ENCODE data around the gene TLN1.

DNA sequence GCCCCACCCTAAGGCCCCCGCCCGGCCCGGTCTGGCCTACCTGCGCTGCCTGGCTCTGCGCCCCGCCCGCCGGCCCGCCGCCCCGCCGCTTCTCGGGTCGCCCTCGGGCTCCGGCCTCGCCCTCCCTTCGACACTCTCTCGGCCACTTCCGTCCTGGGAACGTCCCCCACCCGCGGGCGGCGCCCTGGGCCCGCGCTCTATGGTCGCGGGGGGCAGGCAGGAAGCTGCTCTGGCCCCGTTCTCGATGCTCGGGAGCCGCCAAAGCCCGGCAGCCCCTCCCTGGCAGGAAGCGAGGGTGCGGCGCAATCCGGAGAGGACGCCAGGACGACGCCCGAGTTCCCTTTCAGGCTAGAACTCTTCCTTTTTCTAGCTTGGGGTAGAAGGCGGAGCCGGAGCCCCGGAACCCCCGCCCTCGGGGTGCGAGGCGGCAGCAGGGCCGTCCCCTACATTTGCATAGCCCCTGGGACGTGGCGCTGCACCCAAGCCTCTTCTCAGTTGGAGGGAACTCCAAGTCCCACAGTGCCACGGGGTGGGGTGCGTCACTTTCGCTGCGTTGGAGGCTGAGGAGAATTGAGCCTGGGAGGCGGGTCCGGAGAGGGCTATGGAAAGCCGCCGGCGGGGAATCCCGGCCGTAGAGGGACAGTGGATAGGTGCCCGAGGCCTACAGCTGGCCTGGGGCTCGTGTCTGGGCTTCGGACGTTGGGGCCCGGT, at the start of gene TLN1:
Gene TLN1, minus strand, starts transcription at position 161 of the 711 bp plus-strand sequence.
- PRO-cap = bidirectional peak, plus-strand start at position 305 of the sequence, minus-strand start at position 129 of the sequence; bidirectional peak, plus-strand start at position 519 of the sequence, minus-strand start at position 497 of the sequence

- PRO-cap = bidirectional peak, plus-strand start at chr9:35815624, minus-strand start at chr9:35815383
Measured at GRCh38 chr9:35815535-35815871, 661 bp upstream of the HINT2 start.

DNA sequence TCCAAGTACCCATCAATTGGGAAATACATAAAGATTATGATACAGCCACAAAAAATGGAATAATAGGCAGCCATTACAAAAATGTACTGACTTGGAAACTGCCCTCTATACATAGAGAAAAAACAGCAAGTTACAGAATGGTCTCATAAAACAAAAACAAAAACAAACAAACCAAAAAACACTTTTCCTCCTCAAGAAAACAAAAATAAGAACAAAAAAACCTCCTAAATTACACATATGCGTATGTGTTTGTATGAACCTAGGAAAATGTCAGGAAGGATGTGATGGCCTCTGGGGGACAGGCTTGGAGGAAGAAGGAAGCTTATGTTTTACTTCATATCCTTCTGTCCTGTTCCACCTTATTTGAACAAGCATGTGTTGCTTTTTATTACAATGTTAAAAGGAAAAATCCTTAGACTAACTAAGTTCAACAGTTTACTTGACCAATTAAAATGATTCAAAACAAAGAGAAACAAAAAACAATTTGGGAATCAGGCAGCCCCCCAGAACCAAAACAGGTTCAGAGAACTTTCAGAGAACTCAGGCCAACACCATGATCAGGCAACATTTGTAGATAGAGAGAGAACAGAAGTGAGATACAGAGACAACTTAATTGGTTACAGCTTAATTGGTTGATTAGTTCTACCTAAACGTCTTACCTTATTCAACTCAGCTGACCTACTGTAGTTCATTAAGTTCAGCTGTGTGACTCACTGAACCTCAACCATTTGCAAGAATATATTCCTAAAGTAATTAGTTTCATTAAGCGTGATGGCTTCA, 10.0 kb downstream of the SPAAR start:
- PRO-cap = no peak

- PRO-cap = no peak
Measured at GRCh38 chr9:36144868-36145408, 8.4 kb downstream of the GLIPR2 start.

- PRO-cap = bidirectional peak, plus-strand start at chr9:36165945, minus-strand start at chr9:36165932
Measured at GRCh38 chr9:36165694-36166493, 3.3 kb upstream of the CCIN start.

DNA sequence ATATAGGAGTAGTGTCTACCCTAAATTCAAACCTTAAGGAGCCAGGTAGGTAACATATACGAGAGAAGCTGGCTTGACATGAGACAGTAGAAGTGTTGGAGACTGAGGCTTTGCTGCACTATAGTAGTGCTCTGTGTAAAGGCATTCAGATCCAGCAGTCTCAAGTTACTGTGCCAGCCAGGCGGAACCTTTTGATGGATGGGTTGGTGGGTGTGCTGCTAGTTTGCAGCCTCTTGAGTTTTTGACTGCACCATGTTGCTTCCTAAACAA, 1.4 kb downstream of the CLTA start:
- PRO-cap = no peak

GRCh38 chr9:36276808-36277277, 18.6 kb upstream of the GNE start:
- PRO-cap = no peak

DNA sequence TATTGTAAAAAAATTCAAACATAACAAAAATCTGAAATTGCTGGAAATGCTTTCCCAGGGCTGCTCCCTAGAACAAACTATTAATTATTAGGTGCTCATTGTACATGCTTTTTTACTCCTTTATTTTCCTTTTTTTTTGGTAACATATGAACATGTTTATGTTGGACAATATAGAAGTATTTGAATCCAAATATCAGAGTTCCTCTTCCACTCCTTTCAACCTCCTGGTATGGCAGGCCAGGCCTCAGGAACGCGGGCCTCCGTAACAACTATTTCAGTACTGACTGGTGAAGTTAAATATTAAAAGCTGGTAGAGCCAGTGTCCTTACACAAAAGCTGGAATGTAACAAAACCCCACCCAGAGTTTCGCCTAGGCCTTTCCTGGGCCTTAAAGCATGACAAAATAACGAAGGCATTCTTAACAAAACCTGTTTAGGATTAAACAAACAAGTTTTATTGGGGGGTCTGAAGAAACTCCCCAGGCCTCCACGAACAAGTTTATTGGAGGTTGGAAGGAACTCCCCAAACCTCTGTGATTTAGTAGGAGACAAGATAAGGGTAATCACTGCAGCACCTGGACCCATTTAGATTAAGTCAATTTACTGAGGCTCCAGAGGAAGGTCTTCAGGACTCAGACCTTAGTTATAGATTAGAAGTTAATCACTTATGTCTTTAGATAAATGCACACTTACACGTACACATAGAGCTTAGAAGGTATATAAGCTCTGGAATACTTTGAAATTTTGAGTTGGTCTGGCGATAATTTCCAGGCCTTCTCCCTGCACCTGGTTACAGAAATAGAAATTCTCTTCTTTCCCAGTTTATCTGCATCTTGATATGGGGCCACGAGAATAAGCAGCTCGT, 61.6 kb upstream of the GNE start:
- PRO-cap = no peak

GRCh38 chr9:36337035-36337593, 63.0 kb downstream of the RNF38 start:
- PRO-cap = no peak

DNA sequence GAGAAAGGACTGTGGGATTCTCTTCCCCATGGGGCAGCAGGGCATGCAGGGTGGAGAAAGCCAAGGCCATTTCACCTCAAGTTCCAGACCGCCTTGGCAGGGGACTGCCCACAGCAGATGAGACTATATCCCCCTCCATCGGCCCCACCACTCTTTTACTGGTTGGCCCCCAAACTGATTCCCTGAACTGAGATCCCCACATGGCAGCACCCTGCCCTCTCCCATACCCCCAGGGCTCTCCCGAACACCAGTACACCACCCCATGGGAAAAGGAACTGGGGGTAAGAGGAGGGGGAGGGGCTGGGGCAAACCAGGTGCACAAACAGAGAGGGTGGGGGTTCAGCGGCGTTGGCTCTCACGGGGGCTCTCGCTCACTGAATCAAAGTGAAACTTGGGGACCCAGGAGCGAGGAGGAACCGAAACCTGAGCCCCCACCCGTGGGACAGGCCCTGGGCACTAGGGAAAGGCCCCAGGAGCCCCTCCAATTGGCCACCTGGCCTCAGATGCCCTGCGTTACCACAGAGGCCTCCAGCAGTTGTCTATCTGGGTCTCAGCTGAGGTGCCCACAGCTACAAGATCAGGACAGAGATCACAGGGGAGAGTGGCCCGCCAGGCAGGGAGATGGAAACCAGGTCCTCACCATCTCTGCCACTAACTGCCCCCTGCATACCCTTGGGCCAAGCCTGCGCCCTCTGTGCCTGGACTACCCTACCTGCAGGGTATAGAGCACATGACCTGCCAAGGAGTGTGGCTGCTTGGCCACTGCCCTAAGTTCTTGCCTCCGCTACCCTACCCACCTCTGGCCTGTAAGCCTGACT, 40.2 kb downstream of the PAX5 start:
- PRO-cap = no peak

- PRO-cap = no peak
Measured at GRCh38 chr9:37004384-37004885, 29.6 kb downstream of the PAX5 start.

DNA sequence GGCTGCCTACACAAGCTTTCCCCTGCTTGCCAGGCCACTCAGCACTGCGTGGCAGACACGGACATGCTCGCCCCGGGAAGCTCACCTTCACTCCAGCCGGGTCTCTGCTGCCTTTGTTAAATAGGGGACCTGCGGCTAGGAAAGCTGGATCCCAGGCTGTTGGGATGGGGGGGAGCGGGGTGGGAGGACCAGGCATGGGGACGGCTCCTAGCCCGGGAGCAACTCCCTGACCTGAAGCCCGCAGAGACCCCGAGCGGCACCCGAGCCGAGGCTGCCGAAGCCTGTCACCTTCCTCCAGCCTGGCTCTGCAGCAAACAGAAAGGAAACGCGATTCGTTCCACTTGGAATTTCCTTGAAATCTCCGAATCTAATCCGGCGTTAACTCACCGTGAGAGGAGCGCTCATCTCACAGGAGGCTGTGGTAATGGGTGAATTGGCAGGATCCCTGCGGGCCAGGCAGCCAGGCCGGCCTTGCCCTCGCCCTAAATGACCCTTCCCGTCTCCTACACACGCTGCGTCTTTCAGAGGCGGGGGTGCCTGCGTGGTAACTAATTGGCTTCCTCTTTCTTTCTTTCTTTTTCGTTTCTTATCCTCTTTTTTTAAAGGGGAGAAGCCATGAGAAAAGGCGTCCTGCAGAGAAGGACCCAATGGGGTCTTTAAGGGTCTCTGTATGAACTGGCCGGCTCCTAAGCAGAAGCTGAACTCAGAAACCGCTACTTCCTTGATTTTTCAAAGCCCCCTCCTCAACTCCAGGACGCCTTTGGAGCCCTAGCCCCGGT, 8.6 kb downstream of the PAX5 start:
- PRO-cap = no peak

DNA sequence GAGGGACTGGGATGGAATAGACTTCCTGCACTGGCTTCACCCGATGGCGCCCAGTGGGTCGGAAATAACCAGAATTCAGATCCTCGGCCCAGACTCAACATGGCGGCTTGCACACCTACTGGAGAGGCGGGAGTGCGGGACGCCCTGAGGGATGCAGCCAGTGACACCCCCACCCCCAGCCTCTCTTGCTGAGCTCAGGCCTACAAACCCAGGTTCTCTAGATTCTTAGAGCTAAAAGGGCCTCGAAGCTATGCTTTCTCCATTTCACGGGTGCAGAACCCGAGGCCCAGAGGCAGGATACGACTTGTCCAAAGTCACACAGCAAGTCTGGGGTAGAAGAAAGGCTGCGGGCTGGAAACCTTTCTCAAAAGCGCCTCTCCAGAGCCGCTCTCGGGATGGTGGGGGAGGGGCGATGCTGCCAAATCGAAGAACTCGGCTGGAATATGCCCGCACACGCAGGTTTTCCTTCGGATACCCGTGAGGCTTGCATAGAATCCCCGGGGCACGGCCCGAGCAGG, 4.4 kb downstream of the PAX5 start:
- PRO-cap = no peak

DNA sequence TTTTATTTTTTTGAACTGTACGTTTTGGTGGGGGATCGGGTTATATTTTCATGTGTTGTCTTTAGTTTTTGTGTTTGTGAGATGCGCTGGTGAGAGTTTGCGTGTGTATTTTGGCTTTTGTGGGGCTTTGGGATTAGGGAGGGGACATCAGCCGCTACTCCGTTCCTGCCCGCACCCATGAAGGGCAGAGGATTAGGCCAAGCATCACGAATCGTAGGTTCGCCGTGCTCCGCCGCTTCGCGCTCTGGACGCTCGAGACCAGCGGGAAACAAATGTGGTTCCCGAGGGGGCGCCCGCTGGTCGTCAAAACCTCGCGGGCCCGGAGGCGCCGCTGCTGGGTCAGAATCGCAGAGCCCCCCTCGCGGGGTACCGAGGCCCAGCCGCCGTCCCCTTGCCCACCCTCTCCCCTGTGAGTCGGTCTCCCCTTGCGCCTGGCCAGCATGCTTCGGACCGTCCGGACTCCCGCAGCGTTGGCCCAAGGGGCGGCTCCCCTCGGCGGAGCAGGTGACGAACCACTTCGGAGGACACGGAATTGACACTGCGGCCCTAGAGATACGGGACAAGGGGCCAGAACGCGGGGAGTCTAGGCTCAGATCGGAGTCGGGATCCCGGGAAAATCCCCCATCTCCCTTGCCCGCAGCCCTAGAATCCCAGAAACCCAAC, 2.3 kb upstream of the PAX5 start:
- PRO-cap = no peak

DNA sequence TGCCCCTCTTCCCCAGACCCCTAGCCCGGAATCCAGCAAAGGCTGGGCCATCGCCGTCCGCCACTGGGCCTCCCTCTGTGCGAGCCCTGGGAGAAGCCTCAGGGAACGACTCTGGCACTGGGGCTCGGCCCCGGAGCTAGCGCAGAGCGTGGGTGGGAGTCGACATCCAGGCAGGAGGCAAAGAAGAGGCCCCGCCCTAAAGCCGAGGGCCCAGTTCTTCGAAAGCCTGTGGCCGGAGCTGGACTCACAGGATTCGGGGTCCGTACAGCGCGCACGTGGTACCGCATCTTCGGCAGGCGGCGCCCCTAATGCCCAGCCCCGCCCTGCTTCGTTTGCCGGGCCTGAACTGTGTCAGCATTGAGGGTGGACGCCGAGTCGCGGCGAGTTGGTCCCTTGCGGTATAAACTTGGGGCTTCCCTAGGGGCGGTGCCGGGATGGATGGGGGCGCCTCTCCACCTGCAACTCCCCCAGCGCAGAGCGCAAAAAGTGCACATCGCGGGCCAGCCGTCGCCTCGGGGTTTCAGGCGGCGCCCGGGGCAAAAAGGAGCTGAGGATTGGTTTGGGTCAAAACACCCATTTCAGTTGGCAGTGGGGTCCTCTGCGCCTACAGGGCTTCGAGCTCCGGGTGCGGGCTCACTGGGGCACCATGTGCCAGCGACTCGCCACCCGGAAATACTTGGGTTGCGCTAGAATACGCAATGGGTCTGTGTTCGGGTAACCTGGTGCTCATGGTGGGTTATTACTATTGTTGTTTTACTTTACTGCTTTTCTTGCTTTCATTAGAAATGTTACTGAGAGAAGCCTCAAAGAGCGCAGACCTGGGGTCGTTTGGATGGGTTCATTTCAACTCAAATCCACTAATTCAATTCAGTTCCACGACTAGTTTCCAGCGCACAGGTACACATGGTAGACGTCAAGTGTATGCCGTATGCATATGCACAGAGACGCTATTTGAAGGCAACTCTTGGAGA, 3.8 kb upstream of the PAX5 start:
- PRO-cap = no peak

DNA sequence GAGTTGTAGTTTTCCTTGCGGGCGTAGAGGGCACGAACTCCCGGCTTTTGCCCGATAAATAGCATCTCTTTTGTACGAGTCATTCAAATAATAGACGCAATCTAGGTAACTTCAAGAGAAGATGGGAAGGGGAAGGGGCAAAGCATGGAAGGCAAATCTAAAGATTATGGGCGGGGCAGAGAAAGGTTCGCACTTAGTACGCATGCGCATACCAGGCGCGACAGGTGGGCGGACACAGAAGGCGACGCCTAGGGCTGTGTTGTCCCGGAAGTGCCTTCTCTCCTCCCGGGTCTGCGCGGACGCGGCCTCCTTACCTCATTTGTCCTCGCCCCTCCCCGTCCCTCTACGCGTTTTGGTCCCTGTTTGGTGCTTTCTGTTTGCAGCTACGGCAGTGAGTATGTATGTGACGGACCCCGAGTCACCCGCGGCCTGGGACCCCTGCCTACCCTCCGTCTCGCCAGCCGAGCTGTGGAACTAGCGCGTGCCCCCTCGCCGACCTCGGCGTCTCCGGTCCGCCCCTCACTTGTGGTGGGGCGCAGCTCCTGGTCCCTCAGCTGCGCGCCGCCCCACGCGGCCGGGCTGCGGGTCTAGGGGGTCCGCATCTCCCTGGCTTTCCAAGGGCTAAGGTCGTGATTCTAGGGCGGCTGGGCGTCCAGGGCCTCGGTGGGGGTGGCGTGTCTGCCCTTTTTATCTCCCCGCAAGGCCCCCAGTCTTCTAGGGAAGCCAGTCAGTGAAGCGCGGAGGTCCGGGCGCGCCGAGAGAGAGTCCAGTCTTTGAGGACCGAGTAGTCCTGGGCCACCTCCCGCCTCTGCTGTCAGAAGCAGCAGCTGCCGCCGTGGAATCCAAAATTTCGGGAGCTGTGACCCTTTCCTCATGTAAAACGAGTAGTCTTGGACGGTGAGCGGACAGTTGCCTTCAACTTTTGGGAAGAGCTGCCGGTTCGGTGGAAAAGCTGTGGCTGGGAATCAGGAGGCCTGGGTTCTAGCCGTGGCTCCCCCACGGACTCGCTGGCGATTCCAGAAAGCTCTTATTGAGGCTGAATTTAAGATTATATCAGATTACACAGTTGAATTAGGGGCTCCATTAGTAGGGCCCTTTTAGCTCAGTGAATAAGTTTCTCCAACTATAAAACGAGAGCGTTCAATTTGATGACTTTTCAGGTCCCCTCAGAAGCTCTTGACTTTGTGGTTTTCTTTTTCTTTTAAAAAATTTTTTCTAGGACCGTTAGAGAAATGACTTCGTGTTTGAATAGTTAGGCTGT, 40.3 kb upstream of the ZCCHC7 start:
- PRO-cap = unidirectional peak, plus-strand start at position 278 of the sequence; unidirectional peak, plus-strand start at position 348 of the sequence; unidirectional peak, plus-strand start at position 391 of the sequence; bidirectional peak, plus-strand start at position 553 of the sequence, minus-strand start at position 500 of the sequence

DNA sequence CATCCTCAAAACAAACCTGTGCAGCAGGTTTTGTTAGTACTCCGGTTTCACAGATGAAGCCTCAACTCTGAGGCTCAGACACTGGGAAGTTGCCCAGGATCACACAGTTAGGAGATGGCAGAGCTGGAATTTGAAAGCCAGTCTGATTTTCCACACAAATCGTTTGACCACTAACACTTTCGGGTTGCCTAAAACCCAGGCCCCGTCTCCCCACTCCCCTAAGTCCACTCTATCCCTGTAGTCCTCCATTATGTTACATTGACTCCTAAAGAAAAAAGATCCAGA, 27.4 kb upstream of the ZCCHC7 start:
- PRO-cap = no peak

- PRO-cap = no peak
Measured at GRCh38 chr9:37126220-37127025, 6.0 kb downstream of the ZCCHC7 start.

DNA sequence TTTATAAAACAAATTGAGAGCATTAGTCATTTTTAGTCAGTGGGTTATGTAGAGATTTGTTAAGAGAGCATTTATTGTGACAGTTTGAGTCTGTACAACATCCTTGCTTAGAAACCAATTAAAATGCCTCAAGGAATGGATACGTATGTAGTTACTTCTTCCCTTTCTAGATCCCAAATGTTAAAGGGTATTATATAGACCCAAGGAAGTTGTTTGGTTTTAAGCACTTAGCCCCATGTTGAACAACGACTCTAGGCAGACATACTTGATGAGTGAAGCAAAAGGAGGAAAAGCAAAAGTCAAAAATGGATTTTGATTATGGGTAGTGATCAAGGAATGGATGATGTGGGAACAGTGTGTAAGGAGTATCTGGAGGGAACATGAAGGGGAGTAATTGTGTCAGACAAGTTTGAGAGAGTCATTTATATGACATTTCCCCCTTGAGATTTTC, 37.8 kb downstream of the ZCCHC7 start:
- PRO-cap = no peak

GRCh38 chr9:37197146-37197552, 76.8 kb downstream of the ZCCHC7 start:
- PRO-cap = no peak

Data from anterior vena cava (tissue), 1 donor.